CD14-positive monocyte (primary cell): ENCODE data around the genes OR5K3 and GPR15.

DNA sequence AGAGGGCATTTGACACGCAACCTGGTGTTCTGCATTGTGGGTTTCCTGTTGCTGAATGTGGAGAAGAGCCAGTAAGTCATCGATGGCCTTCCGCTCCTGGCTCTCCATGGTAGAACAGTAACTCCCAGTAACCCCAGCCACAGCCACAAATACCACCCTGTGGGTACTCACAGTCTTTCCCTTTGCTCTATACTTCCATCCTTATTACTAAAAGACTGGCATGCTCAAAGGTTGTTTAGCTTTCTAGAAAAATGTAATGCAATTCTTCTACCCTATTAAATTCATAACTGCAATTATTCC is 61.4 kb downstream of the CGGBP1 start:
- CAGE, long polyA plus RNA: no peak

GRCh38 chr3:88138737-88139792 is 10.7 kb upstream of the C3orf38 start:
- CAGE, long polyA plus RNA: no peak

DNA sequence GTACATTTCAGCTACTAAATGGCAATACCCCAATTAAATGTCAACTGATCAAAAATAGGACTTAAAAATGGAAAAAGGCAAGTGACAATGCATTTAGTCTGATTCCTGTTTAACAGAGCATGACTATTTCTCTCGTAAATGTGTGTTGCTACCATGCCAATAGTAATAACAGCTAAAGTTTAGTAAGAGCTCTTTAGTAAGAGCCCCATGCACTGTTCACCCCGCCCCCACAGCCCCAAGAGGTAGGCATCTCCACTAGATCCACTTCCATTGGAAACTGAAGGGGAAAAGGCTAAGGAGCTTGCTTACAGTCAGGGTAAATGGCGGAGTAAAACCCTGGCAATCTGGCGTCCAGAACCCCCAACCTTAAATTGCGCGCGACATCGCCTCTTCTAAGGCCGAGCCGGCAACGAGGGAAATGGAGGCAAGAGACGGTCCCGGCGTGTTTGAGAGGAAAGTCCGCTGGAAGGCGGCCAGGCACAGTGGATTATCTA is 721 bp upstream of the C3orf38 start:
- CAGE, long polyA plus RNA: no peak

DNA sequence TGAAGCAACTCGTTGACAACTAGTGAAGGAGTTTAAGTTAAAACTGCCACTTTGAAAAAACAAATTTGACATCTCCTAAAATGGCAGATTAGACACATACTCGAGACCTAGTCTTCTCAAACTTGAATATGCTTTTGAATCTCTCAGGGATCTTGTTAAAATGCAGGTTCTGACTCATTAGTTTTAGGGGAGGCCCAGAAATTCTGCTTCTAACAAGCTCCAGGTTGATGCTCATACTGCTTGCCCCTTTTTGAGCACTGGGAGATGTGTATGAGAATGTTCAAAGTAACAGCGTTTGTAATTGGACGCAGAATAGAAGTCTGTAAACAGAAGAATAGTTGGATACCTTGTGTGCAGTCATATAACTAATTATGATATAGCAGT is 1.6 kb downstream of the C3orf38 start:
- CAGE, long polyA plus RNA: no peak

DNA sequence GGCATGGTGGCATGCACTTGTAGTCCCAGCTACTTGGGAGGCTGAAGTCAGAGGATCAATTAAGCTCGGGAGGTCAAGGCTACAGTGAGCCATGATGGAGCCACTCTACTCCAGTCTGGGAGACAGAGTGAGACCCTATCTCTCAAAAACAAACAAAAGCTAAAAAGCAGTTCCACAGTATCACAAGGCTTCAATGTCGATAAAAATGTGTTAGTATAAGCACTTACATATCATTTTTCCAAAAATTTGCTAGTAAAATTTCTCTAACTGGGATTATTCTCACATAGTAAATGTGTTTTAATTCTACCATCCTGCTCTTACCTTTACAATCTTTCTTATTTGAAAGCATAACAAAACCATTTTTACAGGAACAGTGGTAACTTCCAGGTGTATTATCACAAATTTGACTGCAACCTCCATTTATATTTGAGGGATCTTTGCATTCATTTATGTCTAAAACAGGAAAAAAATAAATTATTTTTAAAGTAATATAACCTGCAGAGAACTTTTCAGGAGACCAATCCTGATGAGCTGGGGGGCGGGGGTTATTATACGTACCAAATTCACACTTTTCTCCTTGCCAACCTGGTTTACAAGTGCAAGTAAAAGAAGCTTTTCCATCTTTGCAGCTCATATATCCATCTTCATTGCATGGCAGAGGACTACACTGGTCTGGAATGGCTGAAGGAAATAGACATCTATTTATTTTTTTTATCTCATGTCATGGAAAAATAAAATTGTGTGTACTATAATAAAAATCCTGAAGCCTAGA is 68.0 kb downstream of the PROS1 start:
- CAGE, long polyA plus RNA: no peak

GRCh38 chr3:93979588-93980056 is 333 bp upstream of the ARL13B start:
- CAGE, long polyA plus RNA: no peak

GRCh38 chr3:94881131-94881385 is 818.2 kb downstream of the NSUN3 start:
- CAGE, long polyA plus RNA: no peak

GRCh38 chr3:97823104-97823854 is 1.5 kb downstream of the CRYBG3 start:
- CAGE, long polyA plus RNA: no peak

DNA sequence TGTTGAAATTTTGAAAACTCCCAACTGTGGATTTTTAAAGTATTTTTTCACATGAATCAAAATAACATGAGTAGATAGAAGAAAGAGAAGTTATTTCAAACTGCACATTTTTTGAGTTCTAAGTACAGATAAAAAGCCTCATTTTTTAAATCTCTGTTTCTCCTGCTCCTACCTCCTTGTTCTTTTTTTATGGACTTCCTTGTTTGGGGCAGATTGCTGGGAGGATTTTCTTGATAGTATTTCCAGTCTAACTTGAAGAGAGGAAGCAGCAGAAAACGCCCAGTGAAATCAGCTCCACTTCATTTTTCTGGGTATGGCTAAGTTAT is 70.7 kb downstream of the RIOX2 start:
- CAGE, long polyA plus RNA: no peak

- CAGE, long polyA plus RNA: no peak
These were observed 19.0 kb upstream of the RIOX2 start for GRCh38 chr3:97991242-97991688.

- CAGE, long polyA plus RNA: no peak
These were observed at the start of gene OR5K3 for GRCh38 chr3:98390235-98390888. OR5K3 (plus strand) TSS chr3:98390666.

- CAGE, long polyA plus RNA: no peak
These were observed at the start of gene GPR15 for GRCh38 chr3:98531828-98532560. GPR15 (plus strand) TSS chr3:98531978.

DNA sequence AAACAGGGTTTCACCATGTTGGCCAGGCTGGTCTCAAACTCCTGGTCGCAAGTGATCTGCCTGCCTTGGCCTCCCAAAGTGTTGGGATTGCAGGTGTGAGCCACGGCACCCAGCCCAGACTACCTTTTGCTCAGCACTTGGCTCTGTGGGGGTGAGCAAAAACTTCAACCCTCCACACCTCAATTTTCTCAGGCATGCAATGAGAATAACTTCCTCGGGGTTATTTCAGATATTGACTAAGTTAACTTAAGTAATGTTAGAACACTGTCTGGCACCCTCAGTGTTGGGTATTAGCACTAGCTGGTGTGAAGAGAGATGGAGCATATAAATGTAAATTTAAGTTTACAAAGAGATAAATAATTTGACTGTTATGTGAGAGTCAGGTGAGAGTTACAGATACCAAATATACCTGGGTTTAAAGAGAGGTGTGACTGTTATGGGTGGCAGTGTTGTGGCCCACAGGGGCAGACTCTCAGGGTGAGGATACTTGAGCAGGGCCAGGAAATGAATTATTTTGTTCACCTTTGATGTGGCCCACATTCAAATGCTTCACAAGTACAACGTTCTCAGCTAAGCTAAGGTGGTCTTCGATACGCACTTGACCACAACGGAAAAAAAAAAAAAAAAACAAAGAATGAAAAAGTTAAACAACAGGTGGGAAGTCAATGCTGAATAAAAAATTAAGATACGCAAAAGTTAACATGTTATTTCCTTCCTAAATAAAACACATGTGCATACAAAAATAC is 28.9 kb downstream of the CPOX start:
- CAGE, long polyA plus RNA: no peak

GRCh38 chr3:98784140-98784657 is 21.1 kb downstream of the ST3GAL6 start:
- CAGE, long polyA plus RNA: no peak

- CAGE, long polyA plus RNA: no peak
These were observed 54.4 kb downstream of the ST3GAL6 start for GRCh38 chr3:98817591-98817922.

GRCh38 chr3:98845359-98846138 is 55.9 kb downstream of the DCBLD2 start:
- CAGE, long polyA plus RNA: no peak

DNA sequence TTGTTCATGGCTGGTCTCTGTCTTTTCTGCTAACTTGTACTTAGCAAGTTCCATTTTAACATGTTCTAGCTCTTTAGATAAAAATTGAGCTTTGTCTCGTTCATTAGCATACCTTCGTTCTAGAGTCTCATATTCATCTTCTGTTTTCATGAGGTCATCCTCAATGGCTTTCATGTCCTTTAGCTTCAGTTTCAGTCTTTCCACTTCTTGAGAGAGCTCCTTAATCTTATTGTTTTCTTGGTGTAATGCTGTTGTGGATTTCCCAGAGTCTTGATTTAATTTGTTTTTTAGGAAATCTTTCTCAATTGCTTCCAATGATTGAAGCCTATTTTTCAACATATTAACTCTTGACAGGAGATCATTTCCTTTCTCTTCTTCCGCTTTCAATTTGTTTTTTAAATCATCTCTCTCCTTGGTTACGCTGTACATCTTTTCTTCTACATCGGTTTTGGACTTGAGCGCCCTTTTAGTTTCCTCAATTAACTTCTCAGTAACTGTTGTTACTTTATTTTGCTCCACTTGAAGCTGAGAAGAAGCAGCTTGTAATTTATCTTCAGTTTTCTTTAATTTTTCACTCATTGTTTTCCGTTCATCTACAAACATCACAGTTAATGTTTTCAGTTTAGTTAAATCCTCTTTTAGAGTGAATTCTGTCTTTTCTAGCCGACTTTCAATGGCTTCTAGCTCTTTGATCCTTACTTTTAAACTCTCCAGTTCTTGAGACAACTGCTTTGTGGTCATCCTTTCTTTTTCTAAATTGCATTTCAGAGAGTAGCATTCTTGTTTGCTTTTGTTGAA is 32.1 kb downstream of the CMSS1 start:
- CAGE, long polyA plus RNA: no peak

DNA sequence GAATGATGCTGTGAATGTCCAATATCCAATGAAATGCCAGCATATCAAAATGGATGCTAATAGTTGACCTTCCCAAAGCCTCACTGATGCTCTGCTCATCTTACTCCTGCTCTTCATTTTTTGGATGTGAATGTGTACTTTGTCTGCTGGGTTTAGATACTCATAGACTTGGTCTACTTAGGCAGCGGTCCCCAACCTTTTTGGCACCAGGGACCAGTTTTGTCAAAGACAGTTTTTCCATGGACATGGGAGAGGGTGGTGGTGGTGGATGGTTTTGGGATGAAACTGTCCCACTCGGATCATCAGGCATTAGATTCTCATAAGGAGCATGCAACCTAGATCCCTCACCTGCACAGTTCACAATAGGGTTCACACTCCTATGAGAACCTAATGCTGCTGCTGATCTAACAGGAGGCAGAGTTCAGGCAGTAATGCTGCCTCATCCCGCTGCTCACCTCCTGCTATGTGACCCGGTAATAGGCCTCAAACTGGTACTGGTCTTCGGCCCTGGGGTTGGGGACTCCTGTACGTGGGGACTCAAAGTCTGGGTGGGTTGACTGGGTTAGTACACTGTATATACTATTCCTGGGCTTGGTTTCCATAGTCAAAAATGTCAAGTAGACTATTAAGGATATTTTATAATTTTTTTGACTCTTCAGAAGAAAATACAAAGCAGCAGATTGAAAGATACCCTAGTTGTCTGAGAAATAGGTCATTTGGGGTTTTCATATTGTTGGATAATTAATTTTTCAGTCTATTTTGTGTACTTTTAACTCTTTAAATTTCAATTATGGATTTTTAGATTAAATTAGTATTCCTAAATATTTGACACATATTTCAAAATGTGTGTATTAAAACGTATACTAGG is 45.4 kb downstream of the CMSS1 start:
- CAGE, long polyA plus RNA: no peak

DNA sequence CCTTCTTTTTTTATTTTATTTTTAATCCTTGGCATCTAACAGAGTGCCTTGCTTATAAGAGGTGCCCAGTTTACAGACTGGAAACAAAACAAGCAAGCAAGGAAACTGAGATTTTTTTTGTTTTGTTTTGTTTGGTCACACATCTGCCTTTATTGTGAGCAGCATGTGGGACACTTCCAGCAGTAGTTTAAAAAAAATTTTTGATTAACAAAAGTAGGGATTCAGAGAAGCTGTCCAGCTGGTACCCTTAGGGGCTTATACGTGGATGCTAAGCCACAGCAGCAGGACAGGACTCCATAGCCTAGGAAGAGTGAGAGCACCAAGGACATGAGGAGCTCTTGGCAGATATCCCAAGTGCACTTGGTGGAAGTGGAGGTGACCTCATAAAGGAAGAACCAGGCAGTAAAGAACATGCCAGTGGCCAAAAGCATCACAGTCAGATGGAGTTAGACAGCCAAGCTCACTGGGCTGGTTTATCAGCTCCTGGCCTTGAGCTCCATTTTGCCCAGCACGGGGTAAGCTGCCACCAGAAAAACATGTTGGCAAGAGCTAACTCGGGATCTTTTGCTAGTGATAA is 107.8 kb downstream of the CMSS1 start:
- CAGE, long polyA plus RNA: no peak

- CAGE, long polyA plus RNA: no peak
These were observed 143.2 kb downstream of the CMSS1 start for GRCh38 chr3:99960858-99961355.